Epithelial cell of prostate (primary cell): ENCODE results near the gene STAM.

GRCh38 chr10:16966806-16967354, 149.7 kb upstream of the RSU1 start:
- RRBS: no CpG with 5 or more reads among the region's 8 CpGs

DNA sequence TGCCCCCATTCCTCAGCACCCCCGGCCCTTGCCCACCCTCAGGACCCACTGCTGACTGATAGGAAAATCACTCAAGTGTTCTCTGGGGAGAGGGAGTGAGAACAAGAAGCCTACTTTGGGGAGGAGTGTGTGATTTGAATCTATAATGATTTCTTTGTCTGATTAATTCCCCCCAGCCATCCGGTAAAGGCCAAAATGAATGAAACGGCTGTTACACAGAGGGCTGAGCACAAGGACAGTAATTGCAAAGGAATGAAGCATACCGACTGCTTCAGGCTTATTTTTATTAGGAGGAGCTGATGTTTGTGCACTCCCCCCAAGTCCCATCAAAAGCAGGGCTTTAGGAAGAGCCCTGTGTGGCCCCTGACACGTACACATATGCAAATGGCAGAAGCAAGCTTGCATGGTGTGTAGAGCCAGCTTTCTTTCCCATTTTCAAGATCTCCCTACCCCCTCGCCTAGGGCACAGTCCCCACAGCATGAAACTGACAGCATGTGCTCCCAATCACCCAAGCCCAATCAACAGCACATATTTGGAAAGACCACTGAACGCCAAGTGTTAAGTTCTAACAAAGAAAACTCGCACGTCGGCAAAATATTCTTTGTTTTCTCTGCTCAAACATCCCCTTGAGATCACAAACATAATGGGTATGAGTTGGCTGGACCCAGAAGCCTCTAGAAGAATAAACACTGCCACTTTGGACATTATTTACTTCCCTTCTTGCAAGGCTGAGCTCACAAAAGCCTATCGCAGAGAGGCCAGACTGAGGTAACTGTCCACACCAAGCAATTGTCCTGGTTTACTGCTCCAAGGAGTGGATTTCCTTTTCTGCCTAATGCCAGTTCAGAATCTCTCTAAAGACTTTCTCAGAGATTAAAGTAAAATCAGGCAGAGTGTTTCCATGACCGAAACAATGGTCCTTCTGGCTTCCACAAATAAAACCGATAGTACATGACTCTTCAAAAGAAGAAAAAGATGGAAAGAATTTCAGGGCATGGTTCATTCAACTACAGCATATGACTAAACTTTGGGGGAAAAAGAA, 143.0 kb downstream of the CUBN start:
- RRBS: no CpG with 5 or more reads among the region's 13 CpGs

DNA sequence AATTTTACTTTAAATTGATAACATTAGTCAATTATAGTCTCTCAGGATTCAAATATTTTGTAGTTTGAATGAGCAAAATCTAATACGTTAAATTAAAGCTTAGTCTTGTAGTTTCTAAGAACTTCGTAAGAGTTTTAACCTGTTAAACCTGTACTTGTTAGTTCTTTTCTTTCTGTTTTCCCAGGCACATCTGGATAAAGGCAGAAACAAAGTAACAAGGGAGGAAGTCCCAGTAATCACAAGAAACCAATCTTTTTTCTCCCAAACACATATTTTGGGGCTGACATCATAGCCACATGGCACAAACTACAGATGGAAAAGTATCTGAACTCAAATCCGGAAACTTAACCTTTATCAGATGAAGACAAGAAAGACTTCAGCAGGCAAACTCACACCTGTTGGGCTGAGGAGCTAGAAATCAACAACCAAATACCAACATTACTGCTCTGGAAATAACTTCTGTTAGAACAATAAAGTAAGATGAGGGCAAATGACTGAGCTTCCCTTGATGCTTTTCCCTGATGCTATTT, 67.2 kb downstream of the CUBN start:
- RRBS: no CpG with 5 or more reads among the region's 3 CpGs

- RRBS: no CpG with 5 or more reads among the region's 3 CpGs
These were observed 13.3 kb downstream of the VIM start for GRCh38 chr10:17241305-17241715.

DNA sequence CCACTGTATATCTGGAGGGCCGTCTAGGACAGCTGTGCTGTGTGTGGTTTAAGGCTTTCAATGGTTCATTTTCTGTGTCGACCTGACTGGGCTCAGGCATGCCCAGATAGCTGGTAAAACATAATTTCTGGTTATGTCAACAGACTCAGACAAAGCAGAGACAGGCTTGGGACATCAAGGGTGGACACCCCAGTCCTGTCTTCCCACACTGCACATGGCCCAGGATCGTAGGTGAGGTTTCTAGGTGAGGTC, 66.6 kb downstream of the ST8SIA6 start:
- RRBS: no CpG with 5 or more reads among the region's 3 CpGs

GRCh38 chr10:17394481-17395005, 59.9 kb downstream of the ST8SIA6 start:
- RRBS: no CpG with 5 or more reads among the region's 3 CpGs

GRCh38 chr10:17644095-17645221, at the start of gene STAM:
Gene STAM (plus strand): TSS chr10:17644151.
- RRBS: 0% methylated on average over 5 of the region's 39 CpGs

- RRBS: no CpG with 5 or more reads among the region's 9 CpGs
These were observed 4.9 kb downstream of the TMEM236 start for GRCh38 chr10:17756723-17757542.

DNA sequence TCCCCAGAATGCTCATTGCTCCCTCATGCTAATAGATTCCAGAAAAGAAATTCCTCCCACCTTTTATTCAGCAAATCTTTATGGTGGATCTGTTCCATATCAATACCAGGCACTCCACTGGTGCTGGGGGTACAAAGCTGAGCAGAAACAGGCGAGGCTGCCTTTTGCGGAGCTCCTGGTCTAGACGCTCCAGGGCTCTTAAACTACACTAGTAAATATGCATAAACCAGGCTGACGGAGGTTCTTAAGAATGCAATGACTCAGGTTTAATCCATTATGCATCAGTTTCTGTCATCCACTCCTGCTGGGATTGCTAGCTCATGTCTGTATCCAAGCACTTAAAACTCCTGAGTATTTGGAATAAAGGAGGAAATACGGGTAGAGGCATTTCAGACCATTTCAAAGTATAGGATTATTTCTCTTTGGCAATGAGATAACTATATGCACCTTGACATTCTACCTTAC, 21.6 kb upstream of the MRC1 start:
- RRBS: no CpG with 5 or more reads among the region's 5 CpGs

DNA sequence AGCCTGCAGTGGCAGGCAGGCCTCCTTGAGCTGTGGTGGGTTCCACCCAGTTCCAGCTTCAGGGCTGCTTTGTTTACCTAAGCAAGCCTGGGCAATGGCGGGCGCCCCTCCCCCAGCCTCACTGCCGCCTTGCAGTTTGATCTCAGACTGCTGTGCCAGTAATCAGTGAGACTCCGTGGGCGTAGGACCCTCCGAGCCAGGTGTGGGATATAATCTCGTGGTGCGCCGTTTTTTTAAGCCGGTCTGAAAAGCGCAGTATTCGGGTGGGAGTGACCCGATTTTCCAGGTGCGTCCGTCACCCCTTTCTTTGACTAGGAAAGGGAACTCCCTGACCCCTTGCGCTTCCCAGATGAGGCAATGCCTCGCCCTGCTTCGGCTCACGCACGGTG, 84.4 kb downstream of the SLC39A12 start:
- RRBS: no CpG with 5 or more reads among the region's 20 CpGs

- RRBS: no CpG with 5 or more reads among the region's 8 CpGs
These were observed 99.8 kb downstream of the CACNB2 start for GRCh38 chr10:18239943-18240545.

DNA sequence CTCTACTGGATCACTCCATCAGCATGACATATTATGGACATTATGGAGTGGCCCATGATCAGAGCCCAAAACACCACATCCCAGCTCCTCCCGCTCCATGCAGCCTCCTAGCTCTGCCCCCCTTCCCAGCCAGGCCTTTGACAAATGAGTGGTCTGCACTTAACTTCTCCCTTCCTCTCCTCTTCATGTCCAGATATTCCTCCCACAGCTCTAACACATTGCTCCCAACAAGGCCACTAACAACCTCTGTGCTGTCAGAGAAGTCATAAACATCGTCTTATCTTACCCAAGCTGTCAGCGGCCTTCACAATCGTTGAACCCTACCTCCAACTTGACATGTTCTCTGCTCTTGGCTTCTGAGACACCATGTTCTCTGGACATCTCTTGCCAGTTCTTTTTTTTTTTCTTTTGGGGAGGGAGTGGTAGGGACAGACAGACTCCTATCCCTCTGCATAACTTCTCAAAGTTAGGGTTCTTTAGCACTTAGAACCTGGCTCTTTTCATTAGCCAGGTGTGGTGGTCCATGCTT, 187.6 kb downstream of the NSUN6 start:
- RRBS: no CpG with 5 or more reads among the region's 4 CpGs

- RRBS: no CpG with 5 or more reads among the region's 7 CpGs
These were observed 85.2 kb downstream of the NSUN6 start for GRCh38 chr10:18565854-18566881.

GRCh38 chr10:18627225-18628280, 23.8 kb downstream of the NSUN6 start:
- RRBS: no CpG with 5 or more reads among the region's 31 CpGs

GRCh38 chr10:18658112-18658779, 985 bp upstream of the ARL5B start:
- RRBS: no CpG with 5 or more reads among the region's 15 CpGs

GRCh38 chr10:19046665-19046994, 2.0 kb upstream of the MALRD1 start:
- RRBS: no CpG with 5 or more reads among the region's 1 CpG

DNA sequence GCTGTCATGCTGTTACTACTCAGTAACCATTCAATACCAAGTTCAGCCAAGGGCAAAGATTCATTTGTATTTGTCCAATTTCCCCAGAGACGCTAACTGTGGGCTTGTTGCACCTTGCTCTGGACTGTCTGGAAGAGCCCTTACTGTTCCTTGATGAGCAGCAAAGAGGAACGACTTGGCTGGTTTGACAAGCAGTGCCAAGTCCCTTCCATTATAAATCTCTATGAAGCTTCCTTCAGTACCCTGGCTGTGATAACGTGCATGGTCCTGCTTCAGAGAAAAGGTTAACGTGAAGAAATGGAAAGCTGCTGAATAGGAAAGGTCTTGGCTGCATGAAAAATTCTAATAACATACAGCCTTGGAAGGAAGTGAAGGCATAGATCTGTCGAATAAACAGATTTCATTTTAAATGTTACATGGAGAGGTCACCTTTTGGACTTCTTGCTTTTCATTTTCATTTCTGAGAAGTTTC, 2.0 kb downstream of the MALRD1 start:
- RRBS: no CpG with 5 or more reads among the region's 5 CpGs

DNA sequence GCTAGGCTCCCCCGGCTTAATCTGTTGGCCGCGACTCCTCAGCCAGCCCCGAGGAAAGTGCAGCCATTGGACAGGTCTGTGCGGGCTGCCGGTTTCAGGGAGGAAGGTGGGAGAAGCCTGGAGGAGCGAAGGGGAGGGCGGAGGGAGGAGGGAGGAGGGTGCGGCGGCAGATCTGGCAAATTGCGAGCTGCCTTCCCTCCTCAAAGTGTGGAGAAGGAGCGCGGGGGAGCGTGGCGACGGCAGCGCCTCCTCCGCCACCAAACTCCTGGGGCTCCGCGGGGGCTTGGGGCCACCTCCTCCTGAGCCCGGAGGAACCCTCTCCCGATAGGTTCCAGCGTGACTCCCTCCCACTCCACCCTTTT, 244 bp upstream of the PLXDC2 start:
- RRBS: 2% methylated on average over 5 of the region's 23 CpGs

DNA sequence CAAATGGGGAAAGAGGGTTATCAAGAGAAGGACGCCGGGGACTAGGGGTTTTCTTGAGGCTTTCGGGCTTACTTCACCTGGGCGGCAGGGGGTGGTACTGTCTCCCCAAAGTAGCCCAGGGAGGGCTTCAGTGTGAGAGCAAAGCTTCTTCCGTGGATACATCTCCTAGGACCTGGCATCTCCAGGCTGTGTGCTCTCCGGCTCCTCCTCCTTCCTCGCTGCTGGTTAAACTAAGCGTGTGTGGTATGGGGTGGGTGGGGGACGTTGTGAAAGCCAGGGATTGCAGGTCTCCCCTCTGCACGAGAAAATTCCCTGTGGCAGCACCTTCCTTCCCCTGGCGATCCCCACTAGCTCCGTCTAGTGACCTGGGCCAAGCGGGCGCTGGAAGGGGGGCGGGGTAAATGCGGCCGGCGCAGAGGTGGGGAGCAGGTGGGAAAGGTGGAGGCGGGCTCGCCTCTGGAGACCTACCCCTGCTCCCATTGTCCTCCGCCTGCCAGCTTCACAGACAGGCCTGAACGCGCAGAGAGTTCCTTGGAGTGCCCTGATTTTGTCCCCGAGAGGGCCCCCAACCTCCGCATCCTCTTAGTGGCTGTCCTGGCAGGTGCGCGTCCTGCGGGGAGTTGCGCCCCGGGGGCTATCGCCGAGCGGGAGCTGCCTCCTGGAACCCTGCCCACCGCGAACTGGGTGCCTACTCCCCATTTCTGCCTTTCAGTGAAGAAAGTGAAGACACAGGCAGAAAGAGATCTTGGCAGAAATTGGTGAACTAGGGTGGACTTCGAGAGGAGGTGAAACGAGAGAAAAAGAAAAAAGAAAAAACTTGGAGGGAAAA, 1.3 kb downstream of the PLXDC2 start:
- RRBS: no CpG with 5 or more reads among the region's 37 CpGs

DNA sequence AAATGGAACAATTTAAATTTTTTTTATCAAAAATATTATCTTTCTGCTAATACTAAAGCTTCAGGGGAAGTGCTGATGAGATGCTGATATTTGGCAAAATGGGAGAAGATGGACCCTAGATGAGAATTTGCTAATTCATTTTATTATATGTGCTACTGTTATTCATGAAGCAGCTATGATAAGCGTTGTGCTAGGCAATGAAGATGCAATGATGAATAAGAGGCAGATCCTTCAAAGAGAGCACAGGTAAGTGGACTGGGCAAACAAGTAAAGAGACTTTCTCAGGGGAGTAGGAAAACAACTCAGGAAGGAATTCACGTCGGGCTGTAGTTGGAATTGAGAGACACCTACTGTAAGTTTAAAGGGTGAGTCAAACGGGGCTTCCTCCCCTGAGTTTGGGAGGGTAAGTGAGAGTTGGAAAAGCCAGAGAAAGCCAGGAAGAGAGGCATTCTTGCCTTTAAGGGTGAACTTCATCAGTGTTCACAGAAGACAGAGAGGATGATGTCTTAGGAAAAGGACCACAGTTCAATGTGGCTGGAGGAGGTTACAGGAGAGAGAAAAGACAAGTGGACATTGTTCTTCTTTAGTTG, 48.4 kb downstream of the PLXDC2 start:
- RRBS: no CpG with 5 or more reads among the region's 4 CpGs